Mesothelial cell of epicardium (in vitro differentiated cells): ENCODE measurements around the genes MEPCE and TSC22D4.

- PRO-cap, result no peak
Measured at GRCh38 chr7:100095861-100096688, 5.1 kb downstream of the MCM7 start.

DNA sequence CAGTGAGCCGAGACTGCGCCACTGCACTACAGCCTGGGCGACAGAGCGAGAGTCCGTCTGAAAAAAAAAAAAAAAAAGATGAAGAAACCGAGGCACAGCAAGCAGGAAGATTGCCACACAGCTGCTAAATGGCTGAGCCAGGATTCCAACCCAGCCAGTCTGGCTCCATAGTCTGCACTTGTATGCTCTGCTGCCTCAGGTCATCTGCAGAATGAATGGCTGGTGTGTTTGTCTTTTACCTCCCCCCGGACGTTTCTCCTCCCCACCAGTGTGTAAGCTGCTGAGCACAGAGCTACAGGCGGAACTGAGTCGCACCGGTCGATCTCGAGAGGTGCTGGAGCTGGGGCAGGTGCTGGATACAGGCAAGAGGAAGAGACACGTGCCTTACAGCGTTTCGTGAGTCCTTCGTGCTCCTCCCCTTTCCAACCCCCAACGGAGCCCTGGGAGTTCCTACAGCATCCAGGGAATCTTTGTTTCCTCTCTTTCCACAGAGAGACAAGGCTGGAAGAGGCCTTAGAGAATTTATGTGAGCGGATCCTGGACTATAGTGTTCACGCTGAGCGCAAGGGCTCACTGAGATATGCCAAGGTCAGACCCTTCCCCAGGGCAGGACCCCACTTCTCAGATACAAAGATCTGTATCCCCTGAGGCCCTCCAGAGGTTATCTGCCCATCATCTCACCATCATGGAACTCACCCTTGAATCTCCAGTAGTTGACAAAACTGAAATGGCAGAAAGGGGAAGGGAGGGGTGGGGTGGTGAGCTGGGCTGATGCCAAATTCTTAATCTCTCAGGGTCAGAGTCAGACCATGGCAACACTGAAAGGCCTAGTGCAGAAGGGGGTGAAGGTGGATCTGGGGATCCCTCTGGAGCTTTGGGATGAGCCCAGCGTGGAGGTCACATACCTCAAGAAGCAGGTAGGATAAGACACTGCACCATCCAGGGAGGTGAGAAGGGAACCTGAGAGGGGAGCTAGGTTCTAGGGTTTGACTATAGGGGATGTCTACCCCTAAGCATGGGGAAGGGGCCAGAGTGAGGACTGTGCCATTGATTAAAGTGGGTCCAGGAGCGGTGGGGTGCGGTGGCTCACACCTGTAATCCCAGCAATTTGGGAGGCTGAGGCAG is 2.9 kb downstream of the CNPY4 start:
- PRO-cap, result no peak

DNA sequence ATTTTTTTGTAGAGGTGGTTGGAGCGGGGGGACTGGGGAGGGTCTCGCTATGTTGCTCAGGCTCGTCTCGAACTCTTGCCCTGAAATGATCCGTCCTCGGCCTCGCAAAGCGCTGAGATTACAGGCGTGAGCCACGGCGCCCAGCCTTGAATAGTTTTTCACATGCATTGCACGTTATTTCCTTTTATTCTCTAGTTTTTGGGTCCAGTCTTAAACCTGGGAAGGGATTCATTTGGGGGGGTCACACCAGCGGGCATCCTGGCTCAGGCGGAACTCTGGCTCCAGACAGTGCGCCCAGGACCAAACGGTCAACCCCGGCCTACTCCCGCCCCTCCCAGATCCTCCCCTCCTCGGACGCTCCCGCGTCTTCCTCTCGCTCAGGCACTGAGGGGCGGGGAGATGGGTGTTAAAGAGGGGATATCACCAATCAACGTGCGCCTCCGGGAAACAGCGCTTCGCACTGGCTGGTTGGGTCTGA is 339 bp upstream of the LAMTOR4 start:
- PRO-cap, result bidirectional peak, plus-strand start outside the sequence, minus-strand start at position 383 of the sequence

DNA sequence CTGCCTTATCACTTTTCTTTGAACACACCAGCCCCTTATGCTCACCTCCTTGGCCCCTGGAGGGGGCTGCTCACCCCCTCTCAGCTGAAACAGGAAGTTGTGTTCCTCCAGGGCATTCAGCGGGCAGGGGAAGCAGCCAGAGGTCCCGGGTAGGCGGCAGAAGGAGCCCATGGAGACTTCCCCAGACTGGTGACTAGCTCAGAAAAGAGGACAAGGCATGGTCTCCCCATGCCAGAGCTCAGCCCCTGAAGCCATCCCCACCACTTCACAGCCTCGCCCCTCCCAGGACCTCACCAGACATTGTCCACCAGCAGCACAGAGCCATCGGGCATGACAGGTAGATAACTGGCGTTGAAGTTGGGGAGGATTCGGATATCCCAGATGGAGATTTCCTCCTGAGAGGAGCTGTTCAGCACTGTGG is 1.7 kb downstream of the TRAPPC14 start:
- PRO-cap, result no peak

DNA sequence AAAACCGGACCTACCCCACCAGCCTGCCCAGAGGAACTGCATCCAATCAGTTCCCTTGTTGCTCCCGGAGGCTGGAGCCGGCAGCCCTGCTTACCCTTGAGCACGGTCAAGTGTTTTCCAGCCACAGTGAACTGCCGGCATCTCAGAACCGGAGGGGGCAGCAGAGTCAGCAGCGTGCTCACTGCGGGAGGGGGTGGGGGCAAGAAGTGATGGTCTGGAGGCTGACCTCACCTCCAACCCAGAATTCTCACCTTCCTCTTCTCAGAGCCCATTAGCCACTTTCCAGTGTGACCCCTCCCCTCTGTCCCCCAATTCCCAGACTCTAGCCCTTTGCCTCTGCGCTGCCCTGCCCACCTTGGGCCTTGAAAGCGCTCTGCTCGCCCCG is 1.3 kb downstream of the TRAPPC14 start:
- PRO-cap, result no peak

DNA sequence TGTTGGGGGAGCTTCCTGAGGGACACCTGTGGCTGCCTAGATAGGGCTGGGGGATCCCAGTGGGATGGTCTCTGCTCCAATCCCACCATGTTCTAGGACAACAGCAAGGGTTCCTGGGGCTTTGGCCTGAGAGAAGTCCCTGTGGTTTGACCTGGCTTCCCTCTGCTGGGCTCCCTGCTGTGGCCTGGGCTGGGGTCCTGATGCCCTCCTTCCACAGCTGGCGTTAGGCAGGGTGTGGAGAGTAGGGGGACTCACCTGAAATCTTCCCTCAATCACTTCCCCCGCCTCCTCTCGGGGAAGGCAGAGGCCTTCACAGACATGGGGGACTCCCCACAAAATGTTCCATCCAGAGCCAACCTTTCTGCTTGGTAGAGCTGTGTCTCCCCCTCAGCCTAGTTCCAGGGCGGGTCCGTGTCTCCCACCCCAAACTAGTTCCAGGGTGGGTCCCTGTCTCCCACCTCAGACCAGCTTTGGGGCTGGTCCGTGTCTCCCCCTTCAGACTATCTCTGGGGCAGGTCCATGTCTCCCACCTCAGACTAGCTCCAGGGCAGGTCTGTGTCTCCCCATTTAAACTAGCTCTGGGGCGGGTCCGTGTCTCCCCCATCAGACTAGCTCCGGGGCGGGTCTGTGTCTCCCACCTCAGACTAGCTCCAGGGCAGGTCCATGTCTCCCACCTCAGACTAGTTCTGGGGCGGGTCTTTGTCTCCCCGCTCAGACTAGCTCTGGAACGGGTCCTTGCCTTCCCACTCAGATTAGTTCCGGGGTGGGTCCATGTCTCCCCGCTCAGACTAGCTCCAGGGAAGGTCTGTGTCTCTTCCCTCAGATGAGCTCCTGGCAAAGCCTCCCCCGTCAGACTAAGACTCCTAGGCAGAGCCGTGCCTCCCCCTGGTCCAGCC is 2.2 kb downstream of the PVRIG start:
- PRO-cap, result no peak

DNA sequence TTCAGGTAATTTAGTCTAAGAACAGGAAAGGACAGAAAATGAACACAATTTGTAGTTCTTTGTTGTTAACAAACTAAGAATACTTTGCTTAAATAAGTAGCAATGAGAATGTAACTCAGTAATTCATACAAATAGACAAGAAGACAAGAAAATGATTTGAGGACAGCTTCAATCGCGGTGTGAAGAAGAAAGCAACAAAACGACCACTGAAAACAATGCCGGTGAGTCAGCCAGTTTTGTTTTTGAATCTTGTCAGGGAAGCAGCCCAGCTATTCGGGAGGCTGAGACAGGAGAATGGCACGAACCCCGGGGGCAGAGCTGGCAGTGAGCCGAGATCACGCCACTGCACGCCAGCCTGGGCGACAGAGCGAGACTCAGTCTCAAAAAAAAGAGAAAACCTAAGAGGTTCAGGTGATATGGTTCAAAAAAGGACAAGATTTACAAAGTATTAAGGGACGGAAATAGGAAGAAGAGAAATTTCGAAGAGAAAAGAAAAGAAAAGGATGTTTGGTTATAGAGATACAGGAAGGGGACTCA is 19.8 kb upstream of the PILRB start:
- PRO-cap, result no peak

GRCh38 chr7:100346731-100347964 is 10.8 kb upstream of the PILRB start:
- PRO-cap, result no peak

GRCh38 chr7:100358710-100359142 is 809 bp downstream of the PILRB start:
- PRO-cap, result no peak

GRCh38 chr7:100429237-100429957 is at the start of gene MEPCE:
Gene MEPCE, plus strand, starts transcription at chr7:100429831.
- PRO-cap, result bidirectional peak, plus-strand start at chr7:100429447, minus-strand start at chr7:100429140; bidirectional peak, plus-strand start at chr7:100429862, minus-strand start at chr7:100429699

DNA sequence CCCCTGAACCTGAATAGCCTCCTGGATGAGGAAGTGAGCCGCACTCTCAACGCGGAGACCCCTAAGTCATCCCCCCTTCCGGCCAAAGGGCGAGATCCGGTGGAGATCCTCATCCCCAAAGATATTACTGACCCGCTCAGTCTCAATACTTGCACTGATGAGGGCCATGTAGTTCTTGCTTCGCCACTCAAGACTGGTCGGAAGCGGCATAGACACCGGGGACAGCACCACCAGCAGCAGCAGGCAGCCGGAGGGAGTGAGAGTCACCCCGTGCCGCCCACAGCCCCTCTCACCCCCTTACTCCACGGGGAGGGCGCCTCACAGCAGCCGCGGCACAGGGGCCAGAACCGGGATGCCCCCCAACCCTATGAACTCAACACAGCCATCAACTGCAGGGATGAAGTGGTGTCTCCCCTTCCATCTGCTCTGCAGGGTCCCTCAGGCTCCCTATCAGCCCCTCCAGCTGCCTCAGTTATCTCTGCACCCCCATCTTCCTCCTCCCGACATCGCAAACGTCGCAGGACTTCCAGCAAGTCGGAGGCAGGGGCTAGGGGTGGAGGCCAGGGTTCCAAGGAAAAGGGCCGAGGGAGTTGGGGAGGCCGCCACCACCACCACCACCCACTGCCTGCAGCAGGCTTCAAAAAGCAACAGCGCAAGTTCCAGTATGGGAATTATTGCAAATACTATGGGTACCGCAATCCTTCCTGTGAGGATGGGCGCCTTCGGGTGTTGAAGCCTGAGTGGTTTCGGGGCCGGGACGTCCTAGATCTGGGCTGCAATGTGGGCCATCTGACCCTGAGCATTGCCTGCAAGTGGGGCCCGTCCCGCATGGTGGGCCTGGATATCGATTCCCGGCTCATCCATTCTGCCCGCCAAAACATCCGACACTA is 1.2 kb downstream of the MEPCE start:
- PRO-cap, result no peak

GRCh38 chr7:100432659-100433229 is 3.1 kb downstream of the MEPCE start:
- PRO-cap, result no peak

DNA sequence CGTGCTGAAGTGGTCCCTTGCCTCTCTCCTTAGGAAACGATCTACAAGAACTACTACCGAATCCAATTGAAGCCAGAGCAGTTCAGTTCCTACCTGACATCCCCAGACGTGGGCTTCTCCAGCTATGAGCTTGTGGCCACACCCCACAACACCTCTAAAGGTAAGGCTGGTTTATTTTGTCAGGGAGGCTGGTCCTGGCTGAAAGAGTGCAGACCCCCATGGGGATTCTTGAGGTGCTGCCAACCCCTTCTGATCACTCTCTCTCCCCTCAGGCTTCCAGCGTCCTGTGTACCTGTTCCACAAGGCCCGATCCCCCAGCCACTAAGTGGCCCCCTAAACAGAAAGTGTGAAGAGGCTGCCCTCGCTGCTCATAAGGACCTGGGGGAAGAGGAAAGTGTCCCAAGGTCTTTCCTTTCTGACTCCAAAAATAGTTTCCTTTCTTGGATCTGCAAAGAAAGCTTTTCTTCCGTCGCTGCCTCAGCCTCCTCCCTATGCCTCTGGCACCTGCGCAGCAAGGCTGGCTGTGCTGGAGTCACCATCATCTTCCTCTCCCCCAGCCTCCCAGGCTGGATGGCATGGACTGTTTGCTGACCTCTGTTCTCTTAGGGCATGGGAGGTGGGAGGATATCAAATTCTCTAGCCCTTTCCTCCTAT is 2.9 kb downstream of the PPP1R35 start:
- PRO-cap, result no peak

- PRO-cap, result no peak
Measured at GRCh38 chr7:100434442-100435240, 1.7 kb downstream of the PPP1R35 start.

DNA sequence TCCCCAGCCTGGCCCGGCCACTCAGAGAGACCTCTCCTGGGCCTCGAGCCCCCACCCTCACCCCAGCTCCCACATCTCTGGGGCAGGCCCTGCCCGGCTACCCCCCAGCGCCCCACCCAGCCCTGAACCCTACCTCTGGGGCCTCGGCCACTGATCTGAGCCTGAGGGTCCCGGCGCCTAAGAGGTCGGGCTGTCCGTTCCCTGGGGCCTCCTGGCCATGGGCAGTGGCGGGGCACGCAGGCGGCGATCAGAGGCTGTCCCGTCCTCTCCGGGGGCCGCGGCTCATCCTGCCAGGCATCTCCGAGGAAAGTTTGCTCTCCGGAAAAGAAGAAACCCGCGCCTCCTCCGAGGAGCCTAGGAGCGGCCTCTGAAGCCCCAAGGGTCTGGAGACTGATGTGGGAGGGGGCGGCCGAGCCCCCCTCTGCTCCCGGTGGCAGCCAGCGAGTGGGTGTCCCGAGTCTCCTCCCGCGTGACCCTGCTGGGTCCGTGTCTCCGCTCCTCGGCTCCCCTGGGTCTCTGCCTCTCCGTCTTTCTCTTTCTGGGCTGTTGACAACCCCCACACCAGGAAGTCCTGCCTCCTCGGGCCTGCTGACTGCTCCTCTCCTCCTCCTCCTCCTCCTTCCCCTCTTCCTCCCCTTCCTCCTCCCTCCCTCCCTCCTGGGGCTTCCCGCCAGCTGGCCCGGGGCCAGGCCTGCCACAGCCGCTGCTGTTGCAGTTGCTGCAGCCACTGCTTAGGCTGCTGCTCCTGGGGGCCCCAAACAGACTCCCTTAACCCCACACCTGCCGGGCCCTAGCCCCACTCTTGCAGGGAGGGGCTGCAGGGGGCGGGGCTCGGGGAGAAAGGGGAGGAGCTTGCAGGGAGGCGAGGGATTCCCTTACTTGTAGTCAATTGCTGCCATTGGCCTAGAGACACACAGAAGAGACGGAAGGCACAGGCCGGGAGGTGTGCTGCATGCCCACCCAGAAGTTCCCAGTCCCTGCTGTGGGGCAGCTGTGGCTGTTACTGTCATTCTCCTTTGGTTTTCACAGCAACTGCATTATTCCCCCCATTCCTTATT is at the start of gene TSC22D4:
TSC22D4 (minus strand) TSS at position 554 of the 1,058 bp plus-strand sequence.
- PRO-cap, result unidirectional peak, minus-strand start at position 518 of the sequence

DNA sequence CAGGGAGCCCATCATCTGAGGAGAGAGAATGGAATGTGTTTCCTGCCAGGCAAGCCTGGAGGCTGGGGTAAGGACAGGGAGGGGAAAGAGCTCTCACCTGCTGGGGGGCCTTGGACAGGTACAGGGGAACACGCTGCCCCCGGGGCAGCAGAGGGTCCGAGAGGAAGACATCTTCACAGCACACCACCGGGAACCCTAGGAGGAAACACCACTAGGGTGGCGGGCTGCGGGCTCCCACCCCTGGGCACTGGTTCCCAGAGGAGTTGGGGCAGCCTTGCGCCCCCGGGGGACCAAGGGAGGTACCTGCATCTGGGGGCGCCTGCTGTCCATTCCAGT is 1.2 kb downstream of the SAP25 start:
- PRO-cap, result no peak

- PRO-cap, result no peak
Measured at GRCh38 chr7:100572930-100573298, 786 bp downstream of the SAP25 start.

DNA sequence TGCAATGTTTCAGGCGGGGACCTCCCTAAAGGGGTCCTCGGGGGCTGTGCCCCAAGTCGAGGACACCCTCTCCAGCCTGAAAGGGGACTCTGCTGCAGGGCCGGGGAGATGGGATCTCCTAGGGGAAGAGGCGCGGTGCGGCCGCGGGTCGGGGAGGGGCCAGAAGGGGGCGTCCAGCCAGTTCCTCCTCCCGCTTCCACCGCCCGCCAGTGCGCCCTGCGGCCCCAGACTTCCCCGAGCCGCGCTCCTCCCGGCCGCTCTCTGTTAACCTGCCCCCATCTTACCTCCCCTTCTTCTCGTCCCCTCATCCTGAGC is 2.5 kb downstream of the PCOLCE start:
- PRO-cap, result no peak

DNA sequence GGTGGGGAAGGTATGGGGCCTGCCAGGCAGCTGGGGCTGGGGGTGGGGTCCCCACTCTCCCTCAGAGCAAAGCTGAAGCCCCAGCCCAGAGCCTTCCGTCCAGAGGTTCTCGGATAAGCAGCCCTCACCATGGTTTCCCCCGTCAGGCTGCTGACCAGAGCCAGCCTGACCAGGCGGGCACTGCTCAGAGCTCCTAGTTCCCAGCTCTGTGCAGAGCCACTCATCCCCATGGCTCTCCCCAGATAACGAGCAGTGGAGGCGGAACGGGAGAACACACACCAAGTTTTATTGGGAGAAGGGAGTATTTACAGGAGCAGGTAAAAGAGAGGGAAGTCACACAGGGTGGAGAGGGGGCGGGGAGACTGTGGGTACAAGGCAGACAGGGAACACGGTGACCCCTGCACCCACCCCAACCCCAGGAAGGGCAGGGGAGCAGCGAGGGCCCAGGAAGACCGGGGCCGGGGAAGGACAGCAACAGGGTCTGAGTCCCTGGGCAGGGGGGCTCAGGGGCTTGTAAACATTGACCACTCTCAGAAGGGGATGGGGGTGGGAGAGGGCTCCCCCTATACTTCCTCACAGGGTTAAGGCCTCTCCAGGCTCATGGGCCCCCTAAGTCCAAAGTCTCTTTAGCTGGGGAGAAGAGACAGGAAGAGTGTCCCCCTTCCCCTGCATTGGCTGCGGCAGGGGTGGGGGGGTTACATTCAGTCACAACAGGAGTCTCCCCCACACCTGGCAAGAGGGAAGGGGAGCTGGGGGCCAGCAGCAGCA is 5.9 kb downstream of the GNB2 start:
- PRO-cap, result no peak

GRCh38 chr7:100685850-100686546 is 8.1 kb downstream of the GIGYF1 start:
- PRO-cap, result no peak